Parietal lobe (tissue), 2 donors: ENCODE results near the genes CRNKL1 and RALGAPA2.

DNA sequence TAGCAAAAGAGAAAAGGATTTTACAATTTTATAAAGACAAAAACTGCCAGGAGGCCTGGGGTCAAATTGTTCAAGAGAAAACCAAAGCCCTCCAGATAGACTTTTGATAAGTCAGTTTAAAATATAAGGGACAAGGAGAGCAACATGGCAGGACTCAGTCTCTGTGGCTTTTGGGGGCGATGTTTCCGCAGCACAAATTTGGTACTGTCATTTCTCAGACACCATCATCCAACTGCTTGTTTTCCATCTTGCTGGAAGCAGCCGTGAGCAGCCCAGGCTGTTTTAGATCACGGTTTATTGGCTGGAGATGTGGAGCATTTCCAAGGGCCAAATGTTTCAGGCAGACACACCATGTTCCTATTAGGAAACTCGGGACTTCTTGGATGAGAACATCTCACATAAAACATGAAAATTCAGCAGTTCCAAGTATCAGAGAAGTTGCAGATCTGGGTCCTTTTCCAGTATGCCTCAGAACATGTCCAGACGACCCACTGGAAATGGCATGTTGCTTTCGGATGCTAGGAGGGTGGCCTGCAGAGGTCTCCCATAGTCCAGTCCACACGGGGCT lies 176.1 kb downstream of the SCP2D1 start:
- RAMPAGE, long total RNA: no peak

- RAMPAGE, long total RNA: no peak
These were observed 186.2 kb upstream of the SLC24A3 start for GRCh38 chr20:19026148-19026635.

GRCh38 chr20:19283521-19284178 lies 71.2 kb downstream of the SLC24A3 start:
- RAMPAGE, long total RNA: no peak

- RAMPAGE, long total RNA: no peak
These were observed 216.9 kb upstream of the RIN2 start for GRCh38 chr20:19541200-19541438.

- RAMPAGE, long total RNA: no peak
These were observed 20.9 kb upstream of the RIN2 start for GRCh38 chr20:19737011-19737644.

DNA sequence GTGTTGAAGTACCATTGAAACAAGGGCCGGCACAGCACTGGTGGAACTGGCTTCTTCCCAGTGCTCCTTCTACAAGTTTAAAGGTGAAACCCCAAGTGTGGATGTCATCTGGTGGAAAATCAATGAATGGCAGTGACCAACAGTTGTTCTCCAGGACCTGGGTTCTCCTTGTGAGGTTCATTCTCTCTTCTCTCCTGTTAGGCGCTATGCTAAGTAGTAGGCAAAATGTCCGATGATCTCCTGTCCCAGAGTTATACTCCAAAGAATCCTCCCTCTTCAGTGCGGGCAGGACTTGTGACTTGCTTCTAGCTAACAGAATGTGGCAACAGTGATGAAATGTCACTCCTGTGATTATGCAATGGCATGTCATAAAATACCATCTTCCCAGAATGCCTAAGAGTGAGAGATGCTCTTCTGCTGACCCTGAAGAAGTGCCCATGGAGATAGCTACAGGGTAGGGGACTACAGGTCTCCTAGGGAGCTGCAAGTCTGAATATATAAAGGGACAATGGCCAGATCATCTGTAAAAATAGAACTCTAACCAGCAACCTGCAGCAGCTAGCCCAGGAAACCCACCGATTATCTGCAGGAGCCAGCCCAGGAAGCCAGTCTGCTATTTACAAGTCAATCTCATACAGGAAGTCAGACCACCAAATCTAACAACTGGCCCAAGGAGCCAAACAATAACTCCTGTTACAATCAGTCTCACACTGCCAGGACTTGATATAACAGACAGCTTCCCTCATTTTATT lies 14.7 kb upstream of the RIN2 start:
- RAMPAGE, long total RNA: no peak

GRCh38 chr20:19756641-19756886 lies 1.5 kb upstream of the RIN2 start:
- RAMPAGE, long total RNA: no peak

GRCh38 chr20:19780226-19780733 lies 22.2 kb downstream of the RIN2 start:
- RAMPAGE, long total RNA: no peak

DNA sequence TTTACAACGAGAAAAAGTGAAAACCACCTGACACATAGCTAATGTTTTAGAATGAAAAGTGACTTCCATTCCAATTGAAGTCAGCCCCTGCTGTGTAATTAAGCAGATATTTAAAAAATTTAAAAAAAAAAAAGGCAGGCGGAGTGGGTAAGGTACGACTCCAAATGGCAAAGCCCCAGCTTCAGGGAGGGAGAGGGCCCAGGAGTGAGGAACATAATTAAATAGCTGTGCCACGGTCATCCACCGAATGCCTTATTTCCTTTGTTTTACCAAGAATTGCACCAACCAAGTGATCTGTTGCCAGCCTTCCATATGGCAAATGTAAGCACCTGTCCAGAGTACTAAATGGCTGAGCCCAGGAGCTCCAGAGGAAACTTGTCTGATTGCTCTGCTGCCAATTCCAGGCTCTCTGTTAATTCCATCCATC lies 100.2 kb upstream of the NAA20 start:
- RAMPAGE, long total RNA: no peak

DNA sequence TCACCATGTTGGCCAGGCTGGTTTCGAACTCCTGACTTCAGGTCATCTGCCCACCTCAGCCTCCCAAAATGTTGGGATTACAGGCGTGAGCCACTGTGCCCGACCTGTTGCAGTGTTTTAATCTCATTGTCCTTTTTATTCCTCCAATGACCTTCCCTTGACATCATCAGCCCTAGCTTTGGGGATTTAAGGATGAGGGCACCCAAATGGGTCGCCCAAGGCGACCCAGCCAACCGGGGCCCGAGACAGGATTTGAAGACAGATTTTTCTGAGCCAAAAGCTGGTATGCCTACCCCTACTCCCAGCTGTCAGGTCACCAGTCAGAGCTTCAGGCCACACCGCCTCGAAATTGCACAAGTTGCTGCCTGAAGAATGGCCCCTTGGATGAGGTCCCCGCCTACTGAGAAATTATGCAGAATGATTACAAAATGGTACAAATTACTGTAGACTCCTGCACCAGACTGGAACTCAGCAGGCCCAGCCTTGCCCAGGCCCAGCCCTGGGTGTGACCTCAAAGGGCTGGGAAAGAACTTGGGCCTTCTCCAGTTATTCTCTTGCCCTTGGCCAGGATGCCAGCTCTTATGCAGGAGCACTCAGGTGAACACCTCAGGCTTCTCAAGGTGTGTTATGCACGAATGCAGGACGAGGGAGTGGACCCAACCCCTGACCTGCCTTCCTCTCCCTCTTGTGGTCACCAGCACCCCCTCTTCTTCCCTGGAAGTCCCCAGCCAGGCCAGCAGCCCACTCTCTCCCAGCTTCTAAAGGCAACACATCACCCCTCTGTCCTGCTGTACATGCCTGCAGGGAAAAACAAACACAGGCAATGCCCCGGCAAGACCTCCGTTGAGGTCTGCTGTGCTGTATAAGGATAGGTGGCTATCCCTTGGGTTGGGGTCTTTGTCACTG lies 88.8 kb upstream of the NAA20 start:
- RAMPAGE, long total RNA: no peak

DNA sequence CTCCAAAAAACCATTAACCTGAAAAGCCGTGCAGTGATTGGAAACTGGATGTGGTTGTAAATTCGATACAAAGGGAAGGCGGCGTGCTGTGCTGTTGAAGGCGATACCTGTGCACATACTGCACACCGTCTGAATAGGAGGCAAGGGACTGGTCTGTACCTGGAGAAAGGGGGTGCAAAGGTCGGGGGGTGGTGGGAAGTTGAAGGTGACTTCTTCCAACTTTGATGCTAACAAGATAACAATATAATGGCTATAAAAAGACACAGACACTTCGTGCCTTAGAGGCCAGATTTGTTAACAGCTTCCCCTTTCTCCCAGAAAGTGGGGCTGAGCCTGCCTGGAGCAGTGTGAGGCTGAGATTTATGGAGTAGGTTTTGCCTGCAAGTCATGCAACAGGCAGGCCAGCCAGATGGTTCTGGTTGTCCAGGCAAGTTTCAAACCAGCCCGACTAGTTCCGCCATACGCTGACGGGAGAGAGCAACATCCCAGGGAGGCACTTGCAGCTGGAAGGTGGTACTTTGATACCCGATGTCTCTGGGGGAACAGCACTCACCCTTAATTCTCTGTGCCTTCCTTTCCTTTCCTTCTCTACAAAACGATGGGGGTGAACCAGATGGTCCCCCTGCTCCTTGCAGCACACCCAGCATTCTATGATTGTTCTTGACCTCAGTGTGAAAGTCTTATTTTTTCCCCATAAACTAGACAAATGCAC lies 81.4 kb upstream of the NAA20 start:
- RAMPAGE, long total RNA: no peak

- RAMPAGE, long total RNA: no peak
These were observed 42.3 kb upstream of the NAA20 start for GRCh38 chr20:19974614-19975425.

GRCh38 chr20:20051836-20052919 lies at the start of gene CRNKL1:
CRNKL1 (minus strand) TSS chr20:20052466.
- RAMPAGE, long total RNA: no peak

DNA sequence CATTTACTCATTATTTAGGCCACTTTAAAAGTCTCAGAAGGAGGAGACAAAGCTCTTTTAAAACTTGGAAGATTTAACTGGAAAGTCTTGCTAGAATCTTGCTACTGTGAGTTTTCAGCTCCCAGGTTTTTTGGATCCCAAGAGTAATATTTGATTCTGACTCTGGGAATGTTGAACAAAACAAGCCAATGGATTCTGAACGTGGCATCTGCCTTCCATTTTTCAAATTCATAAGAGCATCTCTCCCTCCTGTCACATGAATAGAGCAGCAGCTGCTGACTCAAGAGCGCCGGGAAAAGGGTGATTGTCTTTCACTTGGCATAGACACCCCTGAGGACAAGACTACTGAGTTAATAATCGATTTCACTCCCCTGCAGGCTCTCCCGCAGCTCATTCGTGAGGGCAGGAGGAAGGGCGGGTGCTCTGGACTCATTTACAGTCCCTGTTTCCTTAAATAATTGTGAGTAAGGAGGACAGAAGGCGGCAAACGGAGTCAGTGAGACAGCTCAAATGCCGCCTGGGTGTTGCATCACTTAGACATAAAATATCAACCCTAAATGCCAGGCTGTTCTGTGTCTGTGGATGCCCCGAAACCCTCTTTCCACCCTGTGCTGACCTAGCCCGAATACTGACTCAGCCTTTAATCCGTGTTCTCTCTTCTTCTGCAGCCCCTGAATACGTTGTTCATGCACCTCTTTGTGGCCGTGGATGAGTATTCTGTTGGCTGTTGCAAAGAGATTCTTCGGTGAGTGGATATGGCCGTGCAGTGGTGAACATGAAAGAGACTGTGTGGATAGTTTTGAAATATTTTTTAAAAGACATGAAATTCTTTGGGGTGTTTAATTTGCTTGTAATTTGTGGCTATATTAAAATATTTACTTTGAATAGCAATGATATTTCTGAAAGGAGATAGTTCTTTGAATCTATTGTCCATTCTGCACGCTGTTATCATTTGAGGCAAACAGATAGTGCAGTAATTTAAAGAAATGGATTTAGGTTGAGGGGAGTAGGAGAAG lies 21.6 kb downstream of the CFAP61 start:
- RAMPAGE, long total RNA: no peak

GRCh38 chr20:20232966-20233416 lies 134.9 kb upstream of the INSM1 start:
- RAMPAGE, long total RNA: no peak

GRCh38 chr20:20561724-20562665 lies 150.4 kb downstream of the RALGAPA2 start:
- RAMPAGE, long total RNA: no peak

GRCh38 chr20:20712340-20713137 lies at the start of gene RALGAPA2:
RALGAPA2 (minus strand) TSS chr20:20712644.
- RAMPAGE, long total RNA: no peak

GRCh38 chr20:20743272-20744193 lies 31.1 kb upstream of the RALGAPA2 start:
- RAMPAGE, long total RNA: no peak

DNA sequence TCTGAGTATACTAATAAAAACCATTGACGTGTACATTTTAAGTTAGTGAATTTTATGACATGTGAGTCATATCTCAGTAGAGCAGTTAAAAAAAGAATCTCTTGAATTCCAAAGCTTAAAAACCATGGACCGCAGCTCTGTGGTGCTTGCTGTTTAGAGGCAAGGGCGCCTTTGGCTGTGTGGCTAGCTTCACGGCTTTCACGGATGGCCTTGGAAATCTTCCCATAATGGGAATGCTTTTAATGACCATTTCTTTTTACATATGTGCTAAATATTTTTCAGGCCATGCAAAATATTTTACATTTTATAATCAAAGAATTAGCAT lies 57.4 kb downstream of the KIZ start:
- RAMPAGE, long total RNA: no peak

- RAMPAGE, long total RNA: no peak
These were observed 65.9 kb downstream of the KIZ start for GRCh38 chr20:21191704-21192246.